Ascending aorta (tissue), 1 donor: ENCODE results near the genes BMT2, PPP1R3A and TES.

DNA sequence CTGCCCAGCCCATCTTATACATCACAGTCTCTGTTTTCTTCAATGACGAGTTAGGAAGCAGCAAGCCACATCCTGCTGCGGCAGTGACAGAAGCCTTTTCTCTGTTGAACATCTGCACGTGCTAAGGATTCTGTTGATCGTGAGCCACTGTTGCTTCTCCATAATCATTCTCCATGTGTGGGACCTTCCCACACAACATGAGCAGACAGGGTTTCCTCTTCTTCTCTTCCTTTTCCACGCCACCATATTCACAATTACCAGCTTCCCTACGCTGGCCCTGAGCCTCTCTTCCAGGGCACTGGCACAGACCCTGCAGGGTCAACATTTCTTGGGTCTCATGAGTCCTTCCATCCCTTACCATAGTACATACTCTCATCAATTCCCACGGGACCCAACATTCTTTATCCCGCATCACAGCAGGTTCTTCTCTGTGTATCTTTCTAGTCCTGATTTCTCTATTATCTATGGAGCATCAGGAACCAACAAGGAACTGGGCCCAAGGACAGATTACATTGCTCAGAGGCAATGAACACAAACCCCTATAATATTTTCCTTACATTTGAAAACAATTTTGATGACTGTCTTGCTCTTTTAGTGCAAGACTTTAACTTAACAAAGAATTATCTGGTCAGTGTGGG lies 298.2 kb upstream of the IMMP2L start:
- PRO-cap = no peak

- PRO-cap = no peak
Observed at GRCh38 chr7:111960989-111961611, 245.1 kb downstream of the DOCK4 start.

GRCh38 chr7:112001029-112001686 lies 205.0 kb downstream of the DOCK4 start:
- PRO-cap = no peak

GRCh38 chr7:112080932-112081629 lies 125.1 kb downstream of the DOCK4 start:
- PRO-cap = no peak

DNA sequence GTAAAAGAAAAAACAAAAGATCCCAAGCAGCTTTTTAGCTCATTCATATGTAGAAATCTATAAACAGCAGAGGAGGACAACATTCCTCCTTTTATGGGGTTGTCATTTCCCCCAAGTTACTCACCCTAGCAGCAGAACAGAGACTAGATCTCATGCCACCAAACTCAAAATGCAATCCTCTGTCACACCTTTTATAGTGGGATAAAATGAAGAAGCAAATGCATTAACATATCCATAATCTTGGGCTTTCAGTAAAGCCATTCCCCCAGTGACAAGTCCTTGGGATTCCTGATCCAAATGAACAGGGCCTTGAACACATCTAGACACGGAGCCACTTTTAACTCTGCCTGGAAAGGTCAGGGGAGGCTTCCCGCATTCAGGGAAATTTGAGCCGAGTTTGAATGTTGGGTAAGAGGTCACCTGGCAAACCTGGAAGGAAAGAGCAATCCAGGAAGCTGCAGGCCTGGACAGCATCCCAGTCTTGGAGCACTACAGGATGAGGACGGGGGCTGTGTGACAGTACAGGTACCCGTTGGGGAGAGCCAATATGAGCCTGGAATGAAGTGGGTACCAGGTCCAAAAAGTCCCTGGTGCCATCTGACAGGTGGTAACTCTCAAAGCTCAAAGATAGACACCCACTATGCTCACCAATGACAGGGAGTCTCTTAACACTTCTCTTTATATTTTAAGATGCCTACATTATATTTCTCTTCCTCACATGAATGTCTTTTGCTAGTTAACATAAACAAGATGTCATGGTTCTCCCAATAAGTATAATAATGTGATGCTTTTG lies 76.3 kb downstream of the DOCK4 start:
- PRO-cap = no peak

DNA sequence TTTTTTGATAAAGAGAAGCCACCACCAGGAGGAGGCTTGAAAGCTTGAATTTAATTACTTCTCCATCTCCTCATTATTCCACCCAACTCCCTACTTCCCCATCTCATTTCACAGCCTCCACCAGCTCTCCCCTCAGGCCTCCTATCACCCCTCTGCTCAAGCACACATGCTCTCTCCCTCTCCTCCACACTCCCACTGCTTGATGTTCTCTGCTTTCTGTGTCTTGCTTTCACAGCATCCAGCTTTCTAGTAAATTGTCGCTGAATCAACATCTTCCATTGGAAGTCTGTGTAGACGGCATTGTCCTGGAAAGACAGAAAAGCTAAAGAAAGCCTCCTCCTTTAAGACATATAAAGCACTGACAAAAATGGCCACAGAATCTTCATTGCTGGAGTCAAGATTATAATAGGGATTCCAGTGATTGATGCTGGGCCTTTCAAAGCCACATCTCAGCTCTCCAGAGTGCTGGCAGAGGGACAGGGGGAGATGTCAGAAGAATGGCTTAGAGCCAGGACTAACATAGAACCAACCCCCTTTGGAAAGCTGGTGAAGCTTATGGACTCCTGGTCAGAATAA lies 58.3 kb downstream of the DOCK4 start:
- PRO-cap = no peak

- PRO-cap = no peak
Observed at GRCh38 chr7:112257945-112258206, 51.4 kb downstream of the ZNF277 start.

GRCh38 chr7:112346277-112346896 lies 103.9 kb upstream of the IFRD1 start:
- PRO-cap = no peak

DNA sequence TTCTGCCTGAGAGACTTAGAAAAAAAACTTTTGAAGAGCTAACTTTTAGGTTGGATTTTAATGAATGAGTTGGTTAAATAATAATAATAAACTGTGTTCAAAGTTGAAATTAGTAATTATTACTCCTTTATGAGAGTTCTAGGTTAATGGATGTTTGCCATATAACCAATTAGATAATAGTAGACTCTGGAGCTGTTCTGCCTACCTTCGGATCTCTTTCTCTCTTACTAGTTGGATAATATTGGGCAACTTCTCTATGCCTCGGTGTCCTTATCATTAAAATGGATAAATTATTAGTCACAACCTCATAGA lies 13.9 kb downstream of the IFRD1 start:
- PRO-cap = no peak

DNA sequence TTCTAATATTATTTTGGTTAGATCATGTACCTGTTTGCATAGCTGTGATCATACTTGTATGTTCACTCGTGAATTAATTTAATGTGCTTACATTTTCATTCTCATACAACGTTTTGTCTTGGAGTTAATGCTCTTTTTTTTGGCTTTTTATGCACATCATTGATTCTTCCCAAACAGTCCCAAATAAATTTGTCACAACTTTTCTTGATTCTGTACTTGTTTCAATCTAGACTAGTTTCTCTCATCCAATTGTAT lies 3.1 kb upstream of the LSMEM1 start:
- PRO-cap = no peak

- PRO-cap = no peak
Observed at GRCh38 chr7:112484507-112485136, 3.8 kb downstream of the LSMEM1 start.

DNA sequence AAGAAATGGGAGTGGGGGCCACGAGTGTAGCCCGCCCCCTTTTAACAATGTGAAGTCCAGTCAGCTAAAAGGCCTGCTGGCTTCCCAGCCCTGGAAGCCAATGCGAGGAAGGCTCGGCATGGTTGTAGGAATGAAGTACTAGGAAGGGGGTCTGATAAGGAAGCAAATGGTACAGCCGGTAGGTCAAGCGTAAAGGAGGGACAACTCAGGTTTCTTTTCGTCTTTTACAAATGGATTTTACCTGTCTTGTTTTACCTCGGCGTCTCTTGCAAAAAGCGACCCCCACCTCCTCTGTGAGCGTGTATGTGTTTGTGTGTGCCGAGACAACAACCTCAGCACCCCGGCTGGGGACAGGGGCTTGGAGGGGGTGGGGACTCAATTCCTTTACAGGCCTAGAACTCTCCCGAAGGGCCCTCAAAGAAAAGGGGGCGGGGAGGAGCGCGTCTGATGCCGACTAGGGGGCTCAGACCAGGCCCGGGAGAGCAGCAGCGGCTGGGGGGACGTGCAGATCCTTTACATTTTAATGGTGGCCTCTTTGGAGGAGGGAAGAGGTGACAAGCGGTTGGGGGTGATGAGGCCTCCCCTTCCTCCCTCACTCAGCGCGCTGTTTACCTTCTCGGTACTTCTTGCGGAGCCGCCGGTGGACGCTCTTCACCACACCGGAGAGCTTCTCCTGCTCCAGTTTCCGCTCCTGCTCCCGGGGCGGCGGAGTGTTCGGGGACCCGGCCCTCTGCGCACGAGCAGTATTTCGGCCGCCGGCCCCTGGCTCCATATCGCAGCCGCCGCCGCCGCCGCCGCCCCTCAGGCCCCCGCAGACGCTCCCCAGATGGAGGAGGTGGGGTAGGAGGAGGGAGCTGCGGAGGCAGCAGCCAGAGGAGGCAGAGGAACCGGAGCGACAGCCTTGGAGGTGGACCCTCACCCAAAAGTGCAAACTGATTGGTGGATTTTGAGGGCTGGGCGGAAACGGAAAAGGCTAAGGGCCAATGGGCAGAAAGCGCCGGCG lies at the start of gene BMT2:
BMT2 (minus strand) TSS at position 897 of the 1,003 bp plus-strand sequence.
- PRO-cap = unidirectional peak, plus-strand start at position 417 of the sequence; unidirectional peak, minus-strand start at position 803 of the sequence

DNA sequence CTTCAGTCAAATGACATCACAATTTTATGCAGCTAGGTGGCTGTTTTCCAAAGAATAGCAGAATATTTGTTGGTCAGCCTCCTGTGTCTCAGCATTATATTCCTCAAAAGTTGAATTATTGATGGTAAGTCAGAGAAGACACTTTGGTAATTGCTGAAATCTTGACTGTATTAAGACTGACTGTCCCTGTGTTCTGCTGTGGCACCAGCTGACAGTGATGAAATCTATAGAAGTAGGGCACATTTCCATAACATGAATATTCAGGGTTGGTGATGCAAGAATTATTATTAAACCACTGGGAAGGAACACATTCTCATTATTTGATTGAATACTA lies 24.4 kb upstream of the SMIM30 start:
- PRO-cap = no peak

DNA sequence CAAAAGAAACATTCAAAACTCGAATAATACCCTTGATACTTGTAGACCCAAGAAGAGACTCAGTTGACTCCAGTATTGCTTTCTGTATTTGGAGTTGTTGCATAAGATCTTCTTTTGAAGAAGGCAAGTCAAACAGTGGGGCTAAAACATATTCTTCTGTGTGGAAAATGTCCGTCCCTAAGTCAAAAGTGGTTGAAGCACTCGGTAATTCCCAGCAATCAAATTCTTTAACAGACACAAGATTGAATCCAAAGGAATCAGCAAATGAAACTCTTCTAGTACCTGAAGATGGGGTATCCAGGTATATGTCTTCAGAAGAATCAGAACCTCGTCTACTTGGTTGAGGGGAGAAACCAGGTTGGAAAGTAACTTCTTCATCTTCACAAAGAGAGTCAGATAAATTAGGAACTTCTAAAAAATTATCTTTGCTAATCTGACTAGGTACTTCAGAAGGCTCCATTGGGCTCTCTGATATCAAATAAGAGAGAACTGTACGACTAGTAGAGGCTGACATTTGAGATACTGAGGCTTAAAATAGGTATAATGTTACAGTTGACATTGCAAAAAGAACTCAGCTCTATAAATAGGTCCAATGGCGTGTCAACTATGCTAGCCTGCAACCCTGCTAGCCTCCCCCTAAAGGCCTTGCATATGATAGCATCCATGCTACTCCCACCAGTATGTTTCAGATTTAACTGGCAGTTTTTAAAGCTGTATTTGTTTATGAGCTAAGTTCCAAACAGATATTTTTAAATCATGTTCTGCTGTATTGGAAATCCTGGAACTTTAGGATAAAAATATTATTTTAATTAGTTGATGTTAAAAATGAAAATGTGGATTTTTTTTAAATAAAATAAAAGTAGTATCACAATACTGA lies at the start of gene PPP1R3A:
PPP1R3A (minus strand) TSS at position 473 of the 877 bp plus-strand sequence.
- PRO-cap = no peak

DNA sequence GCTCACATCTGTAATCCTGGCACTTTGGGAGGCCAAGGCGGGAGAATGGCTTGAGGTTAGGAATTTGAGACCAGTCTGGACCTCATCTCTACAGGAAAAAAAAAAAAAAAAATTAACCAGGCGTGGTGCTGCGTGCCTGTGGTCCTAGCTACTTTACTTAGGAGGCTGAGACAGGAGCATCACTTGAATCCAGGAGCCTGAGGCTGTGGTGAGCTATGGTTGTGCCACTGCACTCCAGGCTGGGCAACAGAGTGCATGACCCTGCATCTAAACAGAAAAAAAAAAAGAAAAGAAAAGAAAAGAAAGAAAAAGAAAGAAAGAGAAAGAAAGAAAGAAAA lies 75.6 kb downstream of the MDFIC start:
- PRO-cap = no peak

- PRO-cap = no peak
Observed at GRCh38 chr7:115993634-115993981, 37.0 kb downstream of the TFEC start.

DNA sequence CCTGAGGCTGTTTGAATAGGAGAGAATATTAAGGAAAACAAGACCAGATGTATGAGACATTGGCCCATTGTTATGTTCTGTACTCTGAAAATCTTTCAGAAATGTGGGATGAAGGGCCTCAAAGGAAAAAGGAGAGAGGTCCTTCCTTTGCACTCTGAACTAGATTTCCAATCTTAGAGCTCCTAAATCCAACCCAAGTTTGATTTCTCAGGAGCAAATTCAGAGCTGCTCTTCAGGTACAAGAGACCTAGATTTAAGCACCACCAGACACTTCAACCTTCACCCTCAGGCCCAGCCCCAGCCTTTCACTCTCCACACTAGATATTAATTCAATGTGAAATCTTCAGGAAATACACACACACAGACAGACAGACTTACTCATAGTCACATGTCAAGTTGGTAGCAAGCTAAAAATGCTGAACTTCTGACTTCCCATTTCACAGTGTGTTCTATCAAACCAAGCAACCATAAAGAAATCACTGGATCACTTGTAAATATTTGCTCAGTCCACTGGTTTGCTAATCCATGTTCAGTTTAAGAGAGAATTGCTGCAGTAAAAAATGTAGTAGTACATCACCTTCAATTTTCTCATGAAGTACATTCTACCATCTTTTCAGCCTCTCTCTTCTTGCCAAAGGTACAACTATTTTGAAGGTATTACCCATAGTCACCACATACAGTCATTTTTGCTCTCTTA lies 5.2 kb downstream of the TFEC start:
- PRO-cap = no peak

DNA sequence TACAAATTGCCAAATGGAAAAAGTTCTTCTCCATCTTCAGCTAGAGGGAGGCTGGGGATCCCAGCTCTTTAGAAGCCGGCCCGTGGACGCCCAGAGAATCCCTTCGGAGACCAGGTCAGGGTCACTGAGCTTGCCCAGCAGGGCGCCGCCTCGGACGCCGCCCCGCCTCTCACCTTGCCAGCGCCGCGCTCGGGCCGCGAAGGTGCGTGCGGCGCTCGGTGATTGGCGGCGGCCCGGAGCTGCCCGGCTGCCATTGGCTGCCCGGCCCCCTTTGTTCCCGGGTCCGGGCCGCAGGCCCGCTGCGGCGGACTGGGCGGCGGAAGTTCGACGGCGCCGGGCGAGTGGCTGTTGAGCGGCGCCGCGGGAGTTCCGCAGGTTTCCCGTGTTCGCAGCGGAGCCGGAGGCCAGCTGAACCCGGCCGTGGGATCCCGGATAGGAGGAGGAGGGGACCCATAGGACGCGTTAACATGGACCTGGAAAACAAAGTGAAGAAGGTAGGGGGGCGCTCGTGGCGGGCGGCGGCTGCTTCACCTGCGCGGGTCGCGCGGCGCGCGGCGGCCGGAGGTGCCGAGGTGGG lies at the start of gene TES:
TES (plus strand) TSS at position 299 of the 577 bp plus-strand sequence.
- PRO-cap = unidirectional peak, plus-strand start at position 327 of the sequence

GRCh38 chr7:117065484-117066110 lies 112.3 kb downstream of the ST7 start:
- PRO-cap = no peak

DNA sequence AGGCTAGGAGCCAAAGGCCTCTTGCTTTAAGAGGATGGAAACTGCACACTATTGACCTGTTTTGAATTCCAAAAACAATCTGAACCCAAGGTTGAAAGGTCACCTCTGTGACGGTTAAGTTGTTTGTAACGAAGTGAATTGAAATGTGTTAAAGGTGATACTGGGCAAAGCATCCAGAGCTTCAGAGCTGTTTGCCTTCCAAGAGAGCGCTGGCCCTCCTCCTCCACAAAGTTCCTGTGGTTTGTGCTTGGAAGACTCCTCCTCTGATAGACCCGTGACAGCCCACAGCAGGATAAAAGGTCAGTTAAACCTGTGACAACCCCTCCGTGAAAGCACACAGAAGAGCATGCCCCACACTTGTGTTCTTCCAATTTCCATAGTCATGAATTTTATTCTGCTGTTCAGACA lies 133.8 kb upstream of the CTTNBP2 start:
- PRO-cap = no peak